T-cell (primary cell): Measurements from ENCODE around the gene BCCIP.

DNA sequence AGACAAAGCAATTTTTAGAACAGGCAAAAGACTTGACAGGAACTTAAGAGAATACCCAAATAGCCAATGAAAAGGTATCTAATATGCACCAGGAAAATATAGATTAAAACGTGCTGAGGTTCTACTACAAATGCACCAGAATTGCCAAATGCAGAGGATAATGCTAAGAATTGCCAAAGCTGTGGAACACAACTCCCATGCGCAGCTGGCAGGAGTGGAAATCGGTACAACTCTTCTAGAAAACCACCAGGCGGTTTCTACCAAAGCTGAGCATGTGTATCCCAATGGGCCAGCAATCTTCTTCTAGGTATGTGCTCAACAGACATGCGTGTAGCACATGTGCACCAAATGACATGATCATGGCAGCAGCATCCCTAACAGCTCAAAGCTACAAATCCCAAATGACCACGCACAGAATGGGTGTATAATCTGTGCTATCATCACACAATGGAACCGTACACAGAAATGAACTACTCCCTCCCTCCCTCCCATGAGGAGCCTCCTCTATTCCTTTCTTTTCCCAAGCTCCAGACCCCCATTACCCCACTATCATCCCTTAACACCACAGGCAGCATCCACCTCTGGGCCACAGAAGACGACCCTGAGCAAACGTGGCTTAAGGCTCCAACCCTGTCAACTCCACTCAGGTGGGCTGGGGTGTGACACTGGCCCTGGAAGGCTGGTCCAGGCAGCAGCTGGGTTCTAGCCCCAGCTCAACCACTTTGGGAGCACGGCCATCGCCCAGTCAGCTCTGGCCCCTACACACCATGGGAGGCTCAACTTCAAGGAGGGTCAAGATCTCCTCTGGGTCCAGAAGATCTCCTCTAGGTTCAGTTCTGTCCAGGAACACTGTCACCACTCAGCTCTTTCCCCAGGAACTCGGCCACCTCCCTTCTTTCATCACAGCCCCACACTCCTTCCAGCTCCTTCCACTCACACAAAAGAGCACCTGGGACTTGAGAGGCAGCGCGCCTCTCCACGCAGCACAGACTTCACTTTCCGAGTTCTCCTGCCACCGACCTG lies 48.1 kb upstream of the CTBP2 start:
- PRO-cap, 7 experiments = no peak in any of the 7 experiments

GRCh38 chr10:125084030-125084598 lies 56.2 kb upstream of the CTBP2 start:
- PRO-cap, 7 experiments = no peak in any of the 7 experiments

DNA sequence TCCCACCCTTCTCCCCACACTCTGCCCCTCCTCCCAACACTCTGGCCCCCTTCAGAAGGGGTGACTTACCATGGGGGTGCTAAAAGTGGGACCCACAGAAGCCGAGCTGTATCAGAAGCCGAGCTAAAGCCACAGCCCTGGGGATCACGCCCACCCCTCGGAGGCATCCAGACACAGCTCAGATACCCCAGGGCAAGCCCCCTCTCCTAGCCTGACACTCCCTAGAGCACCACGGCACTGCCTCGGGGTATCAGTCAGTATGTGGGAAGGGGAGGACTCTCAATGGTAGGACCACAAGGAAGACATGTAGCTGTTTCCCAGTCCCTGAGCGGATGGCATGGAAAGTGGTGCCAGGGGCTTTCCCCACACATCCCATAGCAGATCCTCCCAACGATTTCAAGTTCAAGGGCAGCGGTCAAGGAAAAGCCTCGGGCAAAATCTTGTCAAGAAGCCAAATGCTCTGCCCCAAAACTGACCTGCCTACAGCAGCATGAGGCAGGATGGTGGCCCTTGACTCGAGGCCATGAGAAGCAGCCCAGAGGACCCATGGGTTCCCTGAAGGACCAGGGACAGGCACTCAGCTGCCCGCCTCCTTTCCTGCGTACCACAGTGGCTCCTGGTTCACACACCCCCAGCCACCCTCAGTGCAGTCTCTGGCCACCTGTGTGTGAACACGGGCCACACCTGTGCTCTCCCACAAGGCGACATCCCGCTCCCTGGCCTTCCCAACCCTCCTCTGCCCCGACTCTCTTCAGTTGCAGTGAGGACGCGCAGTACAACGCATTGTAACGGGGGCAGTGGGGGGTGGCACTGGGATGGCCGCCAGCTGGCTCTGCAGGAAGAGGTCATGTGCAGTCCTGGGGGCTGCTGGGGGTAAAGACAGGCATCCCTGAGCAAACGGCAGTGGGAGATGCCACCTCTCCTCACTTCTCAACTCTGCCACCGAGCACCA lies 88.8 kb upstream of the CTBP2 start:
- PRO-cap, 7 experiments = no peak in any of the 7 experiments

- PRO-cap, 7 experiments = no peak in any of the 7 experiments
These were observed 92.2 kb upstream of the CTBP2 start for GRCh38 chr10:125119927-125120569.

DNA sequence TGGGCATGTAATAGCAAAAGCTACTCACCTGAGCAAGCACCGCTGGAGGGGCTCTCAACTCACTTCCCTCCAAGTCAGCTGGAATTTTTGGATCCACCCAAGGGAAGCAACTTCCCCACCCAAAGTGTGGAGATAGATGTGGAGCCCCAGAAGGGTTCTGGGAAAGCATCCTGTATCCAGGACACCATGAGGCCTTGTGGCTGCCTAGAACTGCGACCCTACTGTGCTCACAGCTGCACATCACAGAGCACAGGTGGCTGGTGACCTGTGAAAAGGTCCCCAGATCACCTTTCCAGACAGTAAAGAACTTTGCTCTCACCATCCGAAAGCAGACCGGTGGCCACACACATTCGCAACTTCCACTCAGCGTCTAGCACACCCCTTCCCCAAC lies 111.7 kb upstream of the CTBP2 start:
- PRO-cap, 7 experiments = no peak in any of the 7 experiments

DNA sequence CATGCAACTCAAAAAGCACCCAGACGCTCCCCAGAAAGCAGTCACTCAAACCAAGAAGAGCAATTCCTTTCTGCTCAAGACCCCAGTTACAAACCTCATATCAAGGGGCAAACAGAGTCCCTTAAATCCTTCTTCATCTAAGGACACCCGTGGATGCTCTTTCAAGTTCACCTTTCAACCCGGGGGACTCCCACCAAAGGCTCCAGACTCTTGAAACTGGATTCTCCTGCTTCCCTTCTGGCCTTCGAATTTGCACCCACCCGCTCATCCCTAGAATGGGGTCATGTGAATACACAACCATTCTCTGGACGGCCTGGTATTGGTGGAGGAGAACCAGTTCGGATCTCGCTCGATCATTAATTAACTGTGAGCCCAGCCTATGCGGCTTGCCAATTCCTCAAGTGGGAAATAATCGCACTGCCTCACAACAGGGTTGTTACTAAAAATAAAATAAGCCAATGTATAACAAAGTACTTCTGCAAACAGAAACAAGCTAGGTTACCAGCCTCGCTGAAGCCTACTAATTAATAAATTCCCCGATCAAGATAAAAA lies 116.2 kb upstream of the CTBP2 start:
- PRO-cap, 7 experiments = no peak in any of the 7 experiments

GRCh38 chr10:125344429-125345027 lies 316.7 kb upstream of the CTBP2 start:
- PRO-cap, 7 experiments = no peak in any of the 7 experiments

- PRO-cap, 7 experiments = no peak in any of the 7 experiments
These were observed 7.0 kb downstream of the UROS start for GRCh38 chr10:125815684-125816928.

- PRO-cap, 7 experiments = peak in 7 of 7 experiments; most common plus-strand start chr10:125823555 (in 5)
These were observed at the start of gene BCCIP for GRCh38 chr10:125823451-125823712. BCCIP (plus strand) TSS chr10:125823546.

DNA sequence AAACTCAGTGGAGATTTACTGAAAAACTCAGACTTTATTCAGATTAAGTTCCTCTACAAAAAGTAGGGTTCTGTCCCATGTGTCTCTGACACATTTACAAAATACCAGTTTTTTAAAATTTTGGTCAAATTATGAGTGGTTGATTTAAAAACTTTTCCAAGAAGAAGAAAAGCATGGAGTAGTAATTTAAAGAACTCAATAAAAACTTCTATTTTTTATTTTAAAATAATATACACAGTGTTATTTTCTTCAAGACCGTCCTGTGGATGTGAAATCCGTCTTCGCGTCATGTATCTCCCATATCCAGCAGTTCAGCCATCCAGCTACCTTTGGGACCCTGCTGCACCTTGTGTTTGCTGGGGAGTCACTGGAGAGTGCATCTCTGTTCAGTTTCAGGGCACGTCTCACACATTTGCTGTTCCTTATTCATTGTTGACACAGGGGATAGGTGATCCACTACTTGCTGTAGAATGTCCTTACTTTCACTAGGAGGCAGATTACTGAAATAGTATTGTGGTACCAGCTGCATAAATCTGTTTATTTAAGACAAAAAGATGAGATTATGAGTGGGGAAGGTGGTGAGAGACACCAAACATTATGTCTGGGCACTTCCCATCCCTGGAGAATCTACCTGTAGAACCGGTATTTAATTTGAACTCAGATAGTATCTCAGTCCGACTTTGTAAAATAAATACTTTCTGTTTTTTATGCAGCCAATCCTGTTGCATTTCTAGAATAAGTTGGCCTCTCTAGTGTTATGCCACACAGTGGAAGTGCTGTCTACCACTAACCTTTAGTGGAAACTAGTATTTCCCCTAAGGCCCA lies 13.2 kb downstream of the BCCIP start:
- PRO-cap, 7 experiments = no peak in any of the 7 experiments

DNA sequence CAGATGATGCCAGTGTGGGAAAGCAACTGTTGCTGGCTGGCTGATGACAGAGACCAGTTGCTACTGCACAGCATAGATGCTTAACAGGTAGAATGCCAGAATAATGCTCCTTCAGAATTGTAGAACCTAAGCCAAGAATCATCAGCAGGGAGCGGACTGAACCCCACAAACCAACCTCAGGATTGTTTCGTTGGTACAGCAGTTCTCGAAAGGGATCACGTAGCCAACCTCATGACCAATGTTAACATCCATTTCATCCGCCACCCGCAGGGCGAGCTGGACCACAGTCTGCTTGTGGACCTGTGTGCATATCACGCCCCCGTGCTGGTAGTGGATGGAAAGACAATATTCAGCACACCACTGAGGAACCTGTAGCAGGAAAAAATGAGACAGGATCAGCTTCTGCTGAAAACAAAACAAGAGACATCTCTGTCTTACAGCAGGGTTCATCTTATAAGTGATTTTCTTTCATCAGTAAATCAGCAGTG lies 14.2 kb downstream of the DHX32 start:
- PRO-cap, 7 experiments = no peak in any of the 7 experiments

GRCh38 chr10:126080855-126081321 lies 184.5 kb downstream of the FANK1 start:
- PRO-cap, 7 experiments = no peak in any of the 7 experiments

DNA sequence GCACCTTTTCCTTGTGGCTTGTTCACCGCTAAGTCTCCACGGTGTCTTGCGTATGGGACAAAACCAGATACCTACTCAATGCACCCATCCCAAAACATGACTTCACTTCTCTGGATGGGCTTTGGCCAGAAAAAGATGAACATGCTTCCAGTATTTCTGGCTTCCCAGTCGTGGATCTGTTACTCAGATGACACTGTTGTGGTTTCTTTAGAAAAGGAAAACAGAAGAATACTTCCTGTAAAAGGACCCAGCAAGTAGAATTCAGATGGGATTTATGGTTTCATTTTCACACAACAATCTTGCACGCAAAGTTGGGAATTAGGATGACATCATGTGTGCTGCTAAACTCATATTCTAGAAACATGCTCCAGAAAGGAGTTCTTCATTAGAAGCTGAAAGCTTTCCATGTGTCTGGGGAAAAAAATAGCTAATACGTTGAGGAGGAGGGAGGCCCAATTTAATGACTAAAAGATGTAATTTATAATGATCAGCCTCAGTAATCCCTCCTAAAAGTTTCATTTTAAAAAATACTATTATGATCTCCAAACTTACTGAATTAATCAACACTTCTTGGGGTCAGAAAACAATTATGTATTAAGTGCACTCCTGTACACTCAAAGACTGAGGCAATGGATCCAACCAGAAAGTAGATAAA lies 216.6 kb downstream of the ADAM12 start:
- PRO-cap, 7 experiments = no peak in any of the 7 experiments

DNA sequence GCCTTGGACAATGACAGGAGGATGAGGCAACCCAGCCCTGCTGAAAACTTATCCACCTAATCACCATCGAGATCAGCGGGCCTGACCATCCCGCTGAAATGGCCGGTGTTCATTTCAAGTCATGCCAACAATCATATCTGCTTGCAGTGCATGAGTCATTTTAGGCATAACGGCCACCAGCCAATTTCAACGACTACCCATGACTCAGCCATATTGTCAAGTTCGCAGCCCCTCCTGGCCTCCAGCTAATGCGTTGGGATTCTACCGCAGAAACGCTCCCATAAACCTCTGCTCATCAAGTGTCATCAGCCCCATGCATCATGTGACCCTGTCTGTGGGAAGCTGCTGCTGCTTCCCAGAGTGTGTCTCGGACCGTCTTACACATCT lies 189.0 kb downstream of the ADAM12 start:
- PRO-cap, 7 experiments = no peak in any of the 7 experiments

DNA sequence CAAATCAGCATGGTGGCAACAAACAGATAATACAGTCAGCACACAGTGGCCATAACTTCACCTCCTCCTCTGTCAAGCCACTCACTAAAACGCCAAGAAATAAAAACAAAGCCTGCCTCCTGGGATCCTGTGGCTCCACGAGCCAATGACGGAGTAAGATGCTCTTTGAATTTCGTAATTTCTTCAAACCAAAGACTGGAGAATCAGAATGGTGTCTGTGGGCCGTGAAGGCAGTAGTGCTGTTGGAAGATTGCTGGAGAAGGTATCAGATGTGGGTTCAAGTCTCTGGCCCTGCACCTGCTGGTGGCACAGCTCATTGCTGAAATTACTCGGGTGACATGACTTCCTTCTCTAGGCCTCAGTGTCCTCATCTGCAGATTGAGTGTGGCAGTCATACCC lies 140.5 kb downstream of the ADAM12 start:
- PRO-cap, 7 experiments = no peak in any of the 7 experiments

- PRO-cap, 7 experiments = no peak in any of the 7 experiments
These were observed 71.0 kb upstream of the ADAM12 start for GRCh38 chr10:126459227-126459755.

GRCh38 chr10:127913198-127913797 lies 6.4 kb downstream of the PTPRE start:
- PRO-cap, 7 experiments = no peak in any of the 7 experiments

- PRO-cap, 7 experiments = no peak in any of the 7 experiments
These were observed 16.1 kb downstream of the PTPRE start for GRCh38 chr10:127922935-127923444.

DNA sequence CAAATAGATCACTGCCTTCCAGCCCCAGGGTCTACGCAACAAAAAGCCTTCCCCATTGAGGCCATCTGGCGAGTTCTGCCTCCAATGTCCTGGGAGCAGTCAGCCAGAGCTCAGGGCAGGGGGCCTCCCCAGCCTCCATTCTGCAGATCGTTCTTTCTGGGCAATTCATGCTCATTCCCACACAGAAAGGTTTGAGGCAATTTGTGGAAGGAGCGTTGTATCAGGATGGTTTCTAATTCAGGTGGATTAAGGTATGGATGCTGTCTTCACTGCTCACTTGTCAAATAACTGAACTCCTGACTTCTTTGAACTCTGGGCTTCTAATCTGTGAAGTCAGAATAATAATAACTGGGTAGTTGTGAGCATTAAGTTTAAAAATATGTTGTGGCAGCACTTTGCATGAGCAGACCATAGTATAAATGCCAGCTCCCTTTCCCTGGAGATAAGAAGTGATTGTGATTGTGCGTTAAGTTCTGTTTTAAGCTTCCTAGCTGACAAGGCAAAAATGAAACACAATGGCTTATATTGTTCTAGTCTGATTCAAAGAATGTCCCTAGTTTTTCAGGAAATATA lies 61.6 kb downstream of the PTPRE start:
- PRO-cap, 7 experiments = no peak in any of the 7 experiments

GRCh38 chr10:128042152-128042675 lies 84.0 kb downstream of the MKI67 start:
- PRO-cap, 7 experiments = peak in 2 of 7 experiments; most common plus-strand start chr10:128042503 (in 1); most common minus-strand start chr10:128042372 (in 2)